Colon Carcinoma Metastatic in the Lung (tissue), 2 donors: ENCODE measurements around a stretch of chr14.

GRCh38 chr14:100068392-100069121 is 3.3 kb downstream of the EVL start:
- PRO-cap, 2 experiments = peak in 1 of 2 experiments; most common plus-strand start chr14:100068744 (in 1); most common minus-strand start chr14:100068620 (in 1)

GRCh38 chr14:100069129-100069663 is 4.0 kb downstream of the EVL start:
- PRO-cap, 2 experiments = no peak in any of the 2 experiments

DNA sequence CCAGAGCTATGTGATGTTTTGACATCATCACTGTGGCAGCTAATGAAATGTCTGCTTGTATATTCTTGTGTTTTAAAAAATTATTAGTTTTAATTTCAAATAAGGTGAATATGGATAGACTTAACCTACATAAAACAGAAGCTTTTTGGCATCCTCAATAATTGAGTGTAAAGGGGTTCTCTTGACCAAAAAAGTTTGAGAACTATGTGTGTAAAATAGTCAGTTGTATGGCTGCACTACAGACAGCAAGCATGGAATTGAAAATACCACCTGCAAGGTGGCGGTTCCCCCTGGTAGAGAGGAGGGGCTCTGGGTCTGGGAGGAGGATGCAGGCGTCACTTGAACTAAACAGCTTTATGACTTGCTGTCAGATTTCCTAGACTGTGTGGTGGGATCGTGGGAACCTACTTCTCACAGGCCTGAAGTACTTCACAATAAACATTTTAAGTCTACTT is 6.3 kb downstream of the EVL start:
- PRO-cap, 2 experiments = no peak in any of the 2 experiments

DNA sequence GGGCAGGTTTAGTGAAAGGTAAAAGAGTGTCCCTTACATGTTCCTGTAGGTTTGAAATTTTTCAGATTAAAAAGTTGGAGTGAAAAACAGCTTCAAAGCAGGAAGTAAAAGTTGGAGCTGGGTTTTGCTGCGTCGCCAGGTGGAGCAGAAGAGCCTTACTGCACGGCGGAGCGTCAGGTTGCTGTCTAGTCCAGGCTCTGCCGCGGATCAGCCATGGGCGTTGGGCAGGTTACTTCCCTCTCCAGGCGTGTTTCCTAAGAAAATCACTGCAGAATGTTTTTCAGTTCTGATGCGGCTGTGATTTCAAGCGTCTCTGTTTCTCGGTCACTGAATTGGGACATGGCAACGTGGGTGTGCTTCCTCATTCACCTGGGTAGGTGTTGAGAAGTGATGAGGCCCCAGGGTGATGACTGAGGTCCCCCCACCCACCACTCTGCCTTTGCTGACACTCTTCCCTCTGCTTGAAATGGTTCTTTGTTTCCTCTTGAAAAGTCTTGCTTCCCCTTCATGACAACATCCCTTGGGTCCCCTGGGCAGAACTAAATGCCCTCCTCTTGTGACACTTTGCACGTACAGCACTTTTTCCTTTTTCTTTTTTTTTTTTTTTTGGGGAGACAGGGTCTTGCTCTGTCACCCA is 7.6 kb downstream of the EVL start:
- PRO-cap, 2 experiments = no peak in any of the 2 experiments

GRCh38 chr14:100073774-100074211 is 8.6 kb downstream of the EVL start:
- PRO-cap, 2 experiments = no peak in any of the 2 experiments

DNA sequence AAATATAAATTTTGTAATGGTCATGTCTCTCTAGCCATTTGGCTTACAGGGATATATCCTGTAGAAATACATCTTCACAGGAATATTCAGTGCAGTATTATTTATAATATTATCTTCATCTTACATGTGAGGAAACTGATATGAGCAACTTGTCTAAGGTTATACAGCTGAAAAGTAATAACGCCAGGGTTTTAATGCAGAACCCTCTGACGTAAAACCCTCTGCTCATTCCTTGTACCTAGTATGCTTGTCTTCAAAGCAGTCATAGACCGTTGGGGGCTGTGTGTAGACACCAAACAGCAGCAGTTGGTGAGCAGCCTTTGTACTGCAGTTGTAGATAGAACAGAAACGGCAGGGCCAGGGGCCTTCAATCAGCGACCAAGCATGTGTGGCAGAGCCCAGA is 28.0 kb downstream of the EVL start:
- PRO-cap, 2 experiments = no peak in any of the 2 experiments

GRCh38 chr14:100106588-100107111 is 41.4 kb downstream of the EVL start:
- PRO-cap, 2 experiments = no peak in any of the 2 experiments

- PRO-cap, 2 experiments = no peak in any of the 2 experiments
Measured at GRCh38 chr14:100128381-100128967, 31.0 kb downstream of the DEGS2 start.

DNA sequence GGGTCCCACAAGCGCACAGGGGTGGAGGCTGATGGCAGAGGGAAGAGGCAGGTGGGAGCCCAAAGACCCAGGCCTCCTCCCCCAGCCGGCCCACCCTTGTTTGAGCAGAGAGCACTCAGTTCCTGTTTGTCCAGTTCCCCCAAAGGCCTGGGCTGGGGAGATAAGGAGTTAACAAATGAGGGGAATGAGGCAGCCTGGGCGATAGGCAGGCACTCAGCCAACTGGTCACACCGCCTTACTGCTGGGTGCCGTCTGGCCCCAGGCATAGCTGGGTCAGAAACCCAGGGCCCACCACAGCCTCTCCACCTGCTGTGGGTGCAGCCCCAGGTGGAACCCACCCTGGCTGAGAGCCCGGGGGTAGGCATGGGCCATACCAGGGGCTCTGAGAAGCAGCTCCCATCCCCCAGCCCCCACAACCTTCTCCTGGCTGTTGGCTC is 16.8 kb downstream of the DEGS2 start:
- PRO-cap, 2 experiments = no peak in any of the 2 experiments

GRCh38 chr14:100146862-100147770 is 12.3 kb downstream of the DEGS2 start:
- PRO-cap, 2 experiments = no peak in any of the 2 experiments

DNA sequence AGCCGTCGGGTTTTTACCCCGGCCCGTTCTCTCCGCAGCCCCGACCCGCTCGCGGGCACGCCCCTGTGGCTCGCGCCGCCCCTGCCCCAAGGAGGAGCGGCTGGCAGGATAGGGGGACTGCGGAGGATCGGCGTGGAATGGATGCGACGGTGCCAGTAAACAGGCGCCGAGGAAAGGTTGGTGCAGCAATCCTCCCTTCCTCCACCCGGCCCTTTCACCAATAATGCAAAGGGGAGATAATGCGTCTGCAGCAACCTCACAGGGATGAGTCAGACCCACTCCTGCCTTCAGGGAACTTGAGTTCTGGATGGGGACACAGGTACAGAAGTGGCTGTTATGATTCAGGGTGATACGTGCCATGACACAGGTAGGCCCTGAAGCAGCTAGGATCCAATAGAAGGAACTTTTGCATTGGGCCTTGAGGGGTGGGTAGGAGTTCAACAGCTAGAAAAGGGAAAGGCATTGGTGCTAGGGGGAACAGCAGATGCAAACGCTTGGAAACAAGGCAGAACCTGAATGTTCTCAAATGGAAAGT is 578 bp upstream of the DEGS2 start:
- PRO-cap, 2 experiments = no peak in any of the 2 experiments

- PRO-cap, 2 experiments = peak in 1 of 2 experiments; most common plus-strand start chr14:100204794 (in 1); most common minus-strand start chr14:100204573 (in 1)
Measured at GRCh38 chr14:100204421-100205050, 34.4 kb upstream of the YY1 start.

- PRO-cap, 2 experiments = no peak in any of the 2 experiments
Measured at GRCh38 chr14:100278511-100279344, 27.5 kb downstream of the SLC25A29 start.

DNA sequence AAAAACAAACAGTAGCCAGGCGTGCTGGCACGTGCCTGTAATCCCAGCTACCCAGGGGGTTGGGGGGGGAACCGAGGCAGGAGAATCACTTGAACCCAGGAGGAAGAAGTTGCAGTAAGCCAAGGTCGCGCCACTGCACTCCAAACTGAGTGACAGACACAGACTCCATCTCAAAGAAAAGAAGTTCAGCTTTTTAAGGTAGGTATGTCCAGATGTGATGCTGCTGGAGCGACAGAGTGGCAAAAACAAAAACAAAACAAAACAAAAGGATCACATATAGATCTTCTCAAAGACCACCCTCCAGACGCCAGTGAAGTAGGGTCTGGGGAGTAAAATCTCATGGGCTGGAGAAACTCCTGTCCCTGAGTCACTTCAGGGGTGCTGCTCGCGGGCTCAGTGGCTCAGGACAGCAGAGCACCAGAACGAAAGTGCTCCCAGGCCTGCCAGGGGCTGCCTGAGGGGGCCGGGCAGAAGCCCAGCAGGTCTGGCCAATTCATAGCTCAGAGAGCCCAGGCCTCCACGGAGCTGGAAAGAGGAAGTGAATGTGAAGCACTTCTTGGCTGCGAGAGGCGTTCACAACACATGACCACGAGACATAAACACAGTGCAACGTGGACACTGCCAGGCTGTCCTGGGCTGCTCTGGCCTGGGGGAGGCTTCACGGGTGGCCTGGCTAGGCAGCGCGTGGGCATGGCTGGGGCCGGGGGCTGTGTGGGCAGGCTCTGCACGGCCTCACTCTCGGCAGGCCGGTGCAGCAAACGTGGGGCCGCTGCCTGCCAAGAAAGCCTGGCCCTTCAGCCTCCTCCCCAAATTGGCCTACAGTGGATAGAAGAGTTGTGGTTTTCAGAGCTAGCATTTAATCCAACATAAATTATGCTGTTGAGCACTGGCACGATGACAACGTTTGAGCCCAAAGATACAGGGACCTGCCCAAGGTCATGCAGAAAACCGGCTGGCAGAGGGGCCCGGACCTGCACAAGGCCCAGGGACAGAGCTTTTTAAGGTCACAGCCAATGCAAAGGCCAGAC is 9.0 kb downstream of the SLC25A29 start:
- PRO-cap, 2 experiments = no peak in any of the 2 experiments

- PRO-cap, 2 experiments = no peak in any of the 2 experiments
Measured at GRCh38 chr14:100332662-100333756, 9.9 kb downstream of the SLC25A47 start.

DNA sequence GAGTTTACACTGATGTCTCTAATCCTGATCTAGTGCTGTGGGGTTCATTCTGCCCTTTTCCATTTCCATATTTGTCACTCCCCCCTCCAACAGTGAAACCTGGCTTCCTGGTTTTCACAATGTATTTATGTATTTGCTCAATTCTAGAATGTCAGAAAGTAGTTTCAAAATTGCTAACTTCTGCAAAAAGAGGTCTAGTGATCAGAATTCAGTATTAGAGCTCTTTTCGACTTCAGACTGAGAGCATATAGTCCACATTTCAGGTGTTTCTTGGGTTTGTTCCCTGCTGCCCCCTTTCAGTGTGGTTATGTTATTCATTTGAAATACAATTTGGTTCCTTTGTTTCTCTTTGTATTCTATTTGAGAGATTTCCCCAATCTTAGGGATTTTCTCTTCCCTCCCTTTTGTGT is 58.0 kb downstream of the WDR25 start:
- PRO-cap, 2 experiments = no peak in any of the 2 experiments

- PRO-cap, 2 experiments = no peak in any of the 2 experiments
Measured at GRCh38 chr14:100471777-100472322, 95.6 kb downstream of the WDR25 start.

DNA sequence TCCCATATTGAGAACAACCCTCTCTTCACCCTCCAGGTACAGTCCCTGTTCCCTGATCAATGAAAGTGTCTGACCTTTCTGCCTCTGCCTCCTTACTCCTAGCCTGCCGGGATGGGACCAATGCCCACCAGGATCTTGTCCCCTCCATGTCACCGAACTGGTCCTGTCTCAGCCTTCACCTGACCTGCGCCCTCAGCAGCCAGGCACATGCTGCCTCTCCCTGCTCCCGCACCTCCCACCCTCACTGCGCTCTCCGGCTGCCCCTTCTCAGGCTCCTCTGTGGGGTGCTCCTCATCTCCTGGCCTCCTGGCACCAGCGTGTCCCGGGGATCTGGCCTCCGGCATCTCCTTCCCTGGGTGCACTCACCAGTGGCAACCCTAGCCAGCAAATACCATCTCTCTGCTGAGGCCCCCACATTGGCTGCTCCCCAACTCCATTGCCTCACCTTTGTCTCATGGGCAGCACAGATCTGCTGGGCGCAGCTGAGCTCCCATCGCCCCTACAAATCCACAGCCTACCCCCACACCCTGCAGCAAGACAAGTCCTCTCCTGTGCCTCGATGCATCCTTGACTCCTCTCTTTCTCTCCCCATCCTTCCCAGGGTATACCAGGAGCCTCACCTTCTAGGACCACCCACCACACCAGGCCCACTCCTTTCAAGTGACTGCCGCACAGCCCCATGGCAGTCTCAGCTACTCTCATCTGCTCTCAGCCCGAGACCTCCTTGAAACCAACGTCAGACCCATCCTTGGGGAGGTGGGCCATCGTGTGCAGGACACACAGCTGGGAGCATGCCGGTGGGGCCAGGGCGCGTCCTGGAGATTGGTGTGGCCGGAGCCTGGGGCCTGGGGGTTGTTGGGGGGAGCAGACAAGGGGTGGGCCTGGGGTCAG is 28.8 kb downstream of the BEGAIN start:
- PRO-cap, 2 experiments = no peak in any of the 2 experiments

GRCh38 chr14:100567017-100567522 is 20.1 kb downstream of the BEGAIN start:
- PRO-cap, 2 experiments = no peak in any of the 2 experiments

DNA sequence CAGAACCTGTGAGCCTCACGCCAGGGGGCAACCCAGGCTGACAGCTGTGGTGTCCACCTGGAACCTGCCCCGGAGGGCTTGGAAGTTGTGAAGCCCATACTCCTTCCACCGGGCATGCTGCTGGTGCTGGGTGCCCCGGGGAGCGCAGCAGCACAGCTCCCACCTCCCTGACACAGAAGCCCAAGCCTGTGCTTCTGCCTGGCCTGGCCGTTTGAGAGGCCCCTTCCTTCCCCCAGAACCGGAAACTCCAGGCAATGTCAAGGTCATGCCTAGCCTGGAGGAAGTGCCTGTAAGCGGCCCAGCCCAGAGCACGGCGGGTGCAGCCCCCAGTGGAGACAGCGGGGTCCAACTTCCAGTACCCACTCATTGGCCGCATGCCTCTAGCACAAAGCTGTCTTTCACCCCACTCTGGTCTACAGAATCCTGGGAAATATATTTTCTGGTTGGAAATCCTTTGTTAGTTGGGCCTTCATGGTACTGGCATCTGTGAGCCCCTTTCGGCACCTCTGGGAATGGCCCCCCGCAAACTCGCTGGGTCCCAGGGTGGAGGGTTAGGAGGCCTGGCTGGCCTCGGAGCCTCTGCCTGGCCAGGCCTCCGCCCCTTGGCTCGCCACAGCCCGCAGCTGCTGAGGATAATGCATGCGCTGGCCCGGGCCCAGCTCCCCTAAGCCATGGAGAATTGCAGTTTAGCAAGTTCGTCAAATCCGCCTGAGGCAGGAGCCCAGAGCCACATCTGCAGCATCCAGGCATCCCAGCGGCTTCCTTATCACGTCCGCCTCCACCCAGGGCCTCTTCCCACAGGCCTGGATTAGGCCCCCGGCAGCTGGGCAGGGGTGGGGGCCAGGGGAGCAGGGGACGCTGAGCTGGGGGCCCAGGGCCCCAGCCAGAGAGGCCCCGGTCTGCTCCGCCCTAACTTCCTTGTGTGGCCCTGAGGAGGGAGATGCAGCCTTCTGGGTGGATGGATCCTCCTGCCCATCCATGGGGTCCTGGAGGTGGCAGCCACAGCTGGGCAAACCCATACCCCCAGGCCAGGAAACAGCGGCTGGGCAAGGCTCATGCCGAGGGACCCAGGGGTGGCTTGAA is 48.9 kb upstream of the DLK1 start:
- PRO-cap, 2 experiments = no peak in any of the 2 experiments